ENCODE measurements around the genes MPV17L2 and LSM4.

GRCh38 chr19:17947125-17947937 is 14.5 kb downstream of the CCDC124 start:
- PRO-cap, 2 experiments = no peak in any of the 2 experiments

DNA sequence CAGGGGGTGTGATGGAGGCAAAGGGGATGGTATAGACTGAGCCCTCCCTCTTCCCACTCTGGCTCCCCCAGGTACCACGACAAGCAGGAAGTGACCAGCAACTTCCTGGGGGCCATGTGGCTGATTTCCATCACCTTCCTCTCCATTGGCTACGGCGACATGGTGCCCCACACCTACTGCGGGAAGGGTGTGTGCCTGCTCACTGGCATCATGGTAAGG is 18.2 kb downstream of the KCNN1 start:
- PRO-cap, 2 experiments = no peak in any of the 2 experiments

DNA sequence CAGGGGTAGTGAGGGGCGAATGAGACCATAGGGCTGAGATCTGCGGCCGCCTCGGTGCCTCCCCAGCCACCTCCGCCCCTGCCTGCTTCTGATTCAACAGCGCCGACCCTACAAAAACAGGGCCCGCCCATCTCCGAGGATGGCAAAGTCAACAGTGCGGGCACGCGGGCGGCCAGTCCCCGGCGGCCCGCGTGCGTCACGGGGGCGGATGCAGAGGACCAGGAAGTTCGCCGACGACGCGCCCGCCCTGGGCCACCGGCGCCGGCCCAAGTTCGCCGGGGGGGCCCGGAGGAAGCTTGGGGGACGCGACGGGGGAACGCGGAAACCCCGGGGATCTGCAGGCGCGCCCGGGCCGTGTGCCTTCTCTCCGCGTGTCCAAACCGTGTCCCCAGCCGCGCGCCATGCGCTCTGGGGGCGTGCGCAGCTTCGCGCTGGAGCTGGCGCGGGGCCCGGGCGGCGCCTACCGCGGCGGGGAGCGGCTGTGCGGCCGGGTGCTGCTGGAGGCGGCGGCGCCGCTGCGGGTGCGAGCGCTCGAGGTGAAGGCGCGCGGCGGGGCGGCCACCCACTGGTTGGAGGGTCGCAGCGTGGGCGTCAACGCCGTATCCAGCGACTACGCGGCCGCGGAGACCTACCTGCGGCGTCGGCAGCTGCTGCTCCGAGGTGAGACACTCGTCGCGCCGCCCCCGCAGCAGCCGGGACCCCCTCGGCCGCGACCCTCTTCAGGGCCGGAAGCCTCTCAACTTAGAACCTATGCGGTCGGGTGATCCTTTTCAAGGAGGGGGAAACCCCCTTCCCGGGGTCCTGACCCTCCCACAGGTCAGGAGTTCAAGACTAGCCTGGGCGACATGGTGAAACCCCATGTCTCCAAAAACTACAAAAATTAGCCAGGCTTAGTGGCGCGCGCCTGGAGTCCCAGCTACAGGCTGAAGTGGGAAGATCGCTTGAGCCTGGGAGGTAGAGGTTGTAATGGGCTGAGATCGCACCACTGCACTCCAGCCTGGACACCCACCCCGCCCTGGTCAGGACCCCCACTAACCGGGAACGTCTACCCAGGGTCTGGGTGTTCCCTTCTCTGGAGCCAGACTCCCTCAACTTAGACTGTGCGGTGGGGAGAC is 6.7 kb upstream of the ARRDC2 start:
- PRO-cap, 2 experiments = peak in 2 of 2 experiments; most common plus-strand start position 323 of the sequence (in 2); most common minus-strand start position 410 of the sequence (in 2)

- PRO-cap, 2 experiments = peak in 1 of 2 experiments; most common plus-strand start chr19:18013925 (in 1)
These were observed 6.0 kb downstream of the ARRDC2 start for GRCh38 chr19:18013703-18014599.

GRCh38 chr19:18058122-18058889 is 28.4 kb downstream of the IL12RB1 start:
- PRO-cap, 2 experiments = no peak in any of the 2 experiments

DNA sequence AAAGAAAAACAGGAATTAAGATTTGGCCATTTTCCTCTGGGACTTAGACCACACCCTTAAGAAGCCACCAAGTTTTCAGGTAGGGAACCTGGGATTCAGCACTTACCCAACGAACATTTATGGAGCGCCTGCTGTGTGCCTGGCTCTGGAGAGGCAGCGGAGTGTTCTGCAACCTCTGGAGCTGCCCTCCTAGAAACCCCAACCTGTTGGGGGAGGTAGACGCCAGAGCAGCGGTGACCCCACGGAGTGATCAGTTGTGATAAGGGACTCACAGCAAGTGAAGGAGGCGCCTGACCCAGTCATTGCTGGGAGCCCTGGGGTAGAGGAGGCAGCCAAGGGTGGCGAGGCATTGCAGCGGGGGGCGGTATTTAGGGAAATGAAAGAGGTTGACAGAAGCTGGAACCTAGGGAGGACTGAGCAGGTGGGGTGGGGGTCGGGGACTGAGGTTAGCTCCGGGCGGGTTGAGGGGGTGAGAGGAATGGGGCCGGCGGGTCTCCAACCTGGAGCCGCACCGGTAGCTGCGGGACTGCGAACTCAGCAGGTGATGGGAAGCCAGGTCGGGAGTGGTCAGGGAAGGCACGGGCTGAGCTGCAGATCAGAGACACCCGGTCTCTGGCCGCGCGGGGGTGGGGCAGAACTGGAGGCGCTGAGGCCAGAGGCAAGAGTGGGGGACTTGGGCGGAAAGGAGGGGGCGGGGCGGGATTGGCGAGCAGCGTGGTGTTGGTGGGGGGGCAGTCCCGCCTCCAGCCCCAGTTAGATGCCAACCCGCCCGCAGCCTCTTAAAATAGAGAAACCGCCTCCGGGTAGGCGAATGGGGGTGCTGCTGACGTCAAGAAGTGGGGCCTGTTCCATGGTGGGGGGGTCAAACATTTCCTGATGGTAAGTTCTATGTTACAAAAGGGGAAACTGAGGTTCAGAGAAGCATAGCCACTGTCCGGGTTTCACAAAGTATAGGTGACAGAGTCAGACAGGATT is 1.4 kb downstream of the MAST3 start:
- PRO-cap, 2 experiments = no peak in any of the 2 experiments

GRCh38 chr19:18160439-18160930 is 7.5 kb downstream of the PIK3R2 start:
- PRO-cap, 2 experiments = no peak in any of the 2 experiments

DNA sequence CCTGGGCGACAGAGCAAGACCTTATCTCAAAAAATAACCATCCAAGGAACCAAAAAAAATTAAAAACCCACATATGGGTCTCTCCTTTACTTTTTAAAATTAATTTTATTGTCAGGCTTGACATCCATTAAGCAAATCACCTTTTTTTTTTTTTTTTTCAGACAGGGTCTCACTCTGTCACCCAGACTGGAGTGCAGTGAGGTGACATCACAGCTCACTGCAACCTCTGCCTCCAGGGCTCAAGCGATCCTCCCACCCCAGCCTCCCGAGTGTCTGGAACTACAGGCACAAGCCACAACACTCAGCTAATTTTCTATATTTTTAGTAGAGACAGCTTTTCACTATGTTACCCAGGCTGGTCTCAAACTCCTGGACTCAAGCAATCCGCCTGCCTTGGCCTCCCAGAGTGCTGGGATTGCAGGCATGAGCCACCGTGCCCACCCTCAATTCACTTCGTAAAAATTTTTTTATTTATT is 9.3 kb downstream of the IFI30 start:
- PRO-cap, 2 experiments = no peak in any of the 2 experiments

- PRO-cap, 2 experiments = peak in 2 of 2 experiments; most common plus-strand start chr19:18193218 (in 1); most common minus-strand start chr19:18192791 (in 2)
These were observed at the start of gene MPV17L2 for GRCh38 chr19:18192595-18193538. TSS of gene MPV17L2 (plus strand) at chr19:18193218.

DNA sequence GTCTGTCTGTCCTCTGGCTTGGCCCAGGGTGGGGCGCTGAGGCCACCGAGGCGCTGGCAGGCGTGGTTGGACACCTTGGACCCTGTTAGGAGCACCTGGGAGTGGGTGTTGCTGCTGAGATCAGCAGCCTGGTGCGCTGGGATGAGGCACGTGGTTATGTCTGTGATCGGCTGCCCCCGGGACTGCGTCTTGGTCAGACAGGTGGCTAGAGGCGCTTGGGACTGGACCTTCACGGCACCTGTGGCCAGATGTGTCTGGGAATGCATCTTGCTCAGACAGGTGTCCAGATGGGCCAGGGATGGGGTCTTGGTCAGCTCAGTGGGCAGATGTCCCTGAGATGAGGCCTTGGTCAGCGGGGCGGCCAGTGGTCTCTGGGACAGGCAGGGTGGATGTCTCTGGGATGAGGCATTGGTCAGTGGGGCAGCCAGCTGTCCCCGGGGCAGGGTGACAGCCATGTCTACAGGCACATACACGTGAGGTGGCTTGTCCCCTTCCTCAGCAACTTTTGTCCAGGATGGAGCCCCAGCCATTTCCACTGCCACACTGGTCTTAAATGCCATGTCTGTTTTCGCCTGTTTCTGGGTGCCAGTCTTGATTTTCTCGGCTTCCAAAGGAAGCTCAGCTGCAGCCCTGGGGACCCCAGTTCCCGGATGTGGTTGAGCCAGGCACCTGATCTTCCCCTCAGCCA is 9.0 kb downstream of the IQCN start:
- PRO-cap, 2 experiments = no peak in any of the 2 experiments

- PRO-cap, 2 experiments = peak in 2 of 2 experiments; most common plus-strand start chr19:18323299 (in 1); most common minus-strand start chr19:18323076 (in 2)
These were observed at the start of gene LSM4 for GRCh38 chr19:18322775-18323494. TSS of gene LSM4 (minus strand) at chr19:18323076.

- PRO-cap, 2 experiments = no peak in any of the 2 experiments
These were observed 869 bp downstream of the SSBP4 start for GRCh38 chr19:18420116-18420417.

GRCh38 chr19:18457003-18457869 is 19.3 kb upstream of the ISYNA1 start:
- PRO-cap, 2 experiments = no peak in any of the 2 experiments

- PRO-cap, 2 experiments = no peak in any of the 2 experiments
These were observed 30.5 kb upstream of the ISYNA1 start for GRCh38 chr19:18468195-18469056.

DNA sequence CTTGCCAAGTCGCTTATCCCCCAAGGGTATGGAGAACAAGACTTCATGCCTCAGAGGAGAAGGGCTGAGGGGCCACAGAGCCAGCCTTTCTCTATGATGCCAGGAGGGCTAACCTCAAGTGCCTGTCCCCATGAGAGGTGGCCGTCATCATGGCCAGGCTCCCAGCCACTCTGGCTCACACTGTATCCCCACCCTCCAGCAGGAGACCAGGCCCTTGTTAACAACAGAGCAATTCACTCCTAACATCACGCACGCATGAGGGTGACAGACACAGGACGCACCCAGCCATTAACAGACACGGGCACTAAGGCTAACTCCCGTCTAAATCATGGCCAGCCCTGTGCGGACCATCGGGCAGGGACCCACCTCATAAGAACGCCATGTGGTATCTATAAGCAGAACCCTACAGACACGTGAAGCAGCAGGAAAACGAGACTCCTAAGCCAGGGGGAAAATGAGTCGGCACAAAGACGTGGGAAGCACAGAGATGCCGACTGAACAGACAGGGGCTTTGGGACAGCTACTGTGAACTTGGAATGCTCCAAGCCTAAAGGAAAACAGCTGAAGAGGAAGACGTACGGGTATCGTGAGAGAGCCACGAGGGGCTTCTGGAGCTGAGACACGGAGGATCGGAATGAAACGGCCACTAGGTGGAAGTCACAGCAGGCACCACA is 38.8 kb upstream of the ISYNA1 start:
- PRO-cap, 2 experiments = no peak in any of the 2 experiments

- PRO-cap, 2 experiments = no peak in any of the 2 experiments
These were observed 32.7 kb downstream of the ELL start for GRCh38 chr19:18488783-18489940.

DNA sequence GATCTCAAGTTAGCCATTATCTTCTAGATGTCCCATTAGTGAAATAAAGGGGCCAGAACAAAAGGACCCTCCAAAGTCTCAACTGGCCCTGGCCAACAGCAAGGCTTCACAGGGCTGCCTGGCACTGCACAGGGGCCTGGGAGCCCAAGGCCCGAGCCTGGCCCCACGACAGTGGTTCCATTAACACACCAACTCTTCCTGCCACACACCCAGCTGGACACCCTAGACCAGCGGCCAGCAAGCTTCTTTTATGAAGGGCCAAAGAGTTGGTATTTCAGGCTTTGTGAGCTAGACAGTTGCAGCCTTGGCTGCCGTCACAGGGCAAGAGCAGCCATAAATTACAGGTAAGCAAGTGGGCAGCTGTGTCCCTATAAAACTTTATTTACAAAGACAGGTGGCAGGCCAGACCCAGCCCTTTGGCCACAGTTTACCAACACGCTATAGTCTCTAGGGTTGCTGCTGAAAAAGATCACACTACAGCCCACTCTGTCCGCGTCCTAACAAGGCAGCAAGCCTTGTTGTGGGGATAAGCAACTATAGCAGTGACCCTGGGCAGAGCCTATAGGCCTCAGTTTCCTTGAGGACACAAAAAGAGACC is 13.3 kb downstream of the ELL start:
- PRO-cap, 2 experiments = no peak in any of the 2 experiments

DNA sequence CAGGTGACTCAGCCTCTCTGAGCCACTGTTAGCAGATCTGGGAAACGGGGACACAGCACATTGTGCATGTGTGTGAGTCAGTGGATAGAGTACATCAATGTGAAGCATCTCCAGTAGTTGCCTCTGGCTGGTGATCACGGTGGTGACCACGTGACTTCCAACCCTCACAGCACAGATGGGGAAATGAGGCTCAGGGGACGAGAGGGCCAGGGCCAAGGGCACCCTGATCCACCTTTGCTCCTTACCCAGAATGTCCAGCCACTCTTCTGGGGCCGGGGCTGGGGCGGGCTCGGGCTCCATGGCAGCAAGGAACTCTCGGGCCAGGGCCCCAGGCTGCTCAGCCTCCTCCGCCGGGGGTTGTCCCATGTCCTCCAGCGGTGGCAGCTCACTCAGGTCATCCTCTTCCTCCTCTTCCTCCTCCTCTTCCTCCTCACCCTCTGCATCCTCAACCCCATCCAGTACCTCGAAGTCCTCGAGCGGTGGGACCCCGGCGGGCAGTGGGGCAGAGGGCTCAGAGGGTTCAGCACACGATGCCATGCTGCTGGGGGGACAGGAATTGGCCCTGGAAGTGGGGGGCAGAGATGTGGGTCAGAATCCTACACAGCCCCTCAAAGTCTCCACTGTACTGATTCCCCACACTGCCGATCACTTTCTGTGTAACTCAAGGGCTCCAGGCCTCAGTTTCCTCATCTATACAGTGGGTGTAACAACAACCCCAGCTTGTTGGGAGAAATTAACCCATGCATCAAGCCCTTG is 1.8 kb downstream of the FKBP8 start:
- PRO-cap, 2 experiments = no peak in any of the 2 experiments

GRCh38 chr19:18560224-18560639 is 2.6 kb downstream of the KXD1 start:
- PRO-cap, 2 experiments = no peak in any of the 2 experiments

GRCh38 chr19:18607554-18607911 is 934 bp upstream of the CRLF1 start:
- PRO-cap, 2 experiments = no peak in any of the 2 experiments